Left cardiac atrium (tissue), 1 donor: ENCODE results near the gene GNAI3.

- PRO-cap, result no peak
Observed at GRCh38 chr1:109347285-109348200, 40.7 kb upstream of the MYBPHL start.

- PRO-cap, result no peak
Observed at GRCh38 chr1:109370660-109371377, 26.9 kb downstream of the SORT1 start.

DNA sequence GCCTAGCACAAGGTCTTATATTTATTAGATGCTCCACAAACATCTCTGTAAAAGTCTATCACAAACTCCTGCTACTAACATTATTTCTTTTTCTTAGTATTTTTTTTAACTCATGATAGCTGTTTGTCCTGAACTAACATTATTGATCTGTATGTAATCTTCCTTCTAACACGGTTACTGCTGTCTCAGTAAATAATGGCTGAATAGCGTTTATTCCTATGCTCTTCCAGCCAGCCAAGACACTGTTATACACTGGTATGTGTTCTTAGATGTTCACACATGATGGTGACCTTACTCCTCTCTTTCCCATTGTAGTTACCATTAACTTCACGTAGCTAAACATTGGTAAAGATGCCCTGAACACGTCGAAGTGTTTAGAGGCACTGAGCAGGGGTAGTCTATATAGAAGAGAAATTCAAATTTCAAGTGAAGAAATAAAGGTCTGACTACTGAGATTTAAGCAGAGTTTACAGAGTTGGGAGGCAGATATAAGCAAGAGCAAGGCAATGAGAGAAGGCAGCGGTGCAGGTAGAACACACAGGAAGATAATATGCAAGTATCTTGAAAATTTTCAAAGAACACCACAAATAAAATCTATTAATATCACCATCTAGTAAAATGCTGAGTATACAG lies 20.3 kb downstream of the SORT1 start:
- PRO-cap, result no peak

DNA sequence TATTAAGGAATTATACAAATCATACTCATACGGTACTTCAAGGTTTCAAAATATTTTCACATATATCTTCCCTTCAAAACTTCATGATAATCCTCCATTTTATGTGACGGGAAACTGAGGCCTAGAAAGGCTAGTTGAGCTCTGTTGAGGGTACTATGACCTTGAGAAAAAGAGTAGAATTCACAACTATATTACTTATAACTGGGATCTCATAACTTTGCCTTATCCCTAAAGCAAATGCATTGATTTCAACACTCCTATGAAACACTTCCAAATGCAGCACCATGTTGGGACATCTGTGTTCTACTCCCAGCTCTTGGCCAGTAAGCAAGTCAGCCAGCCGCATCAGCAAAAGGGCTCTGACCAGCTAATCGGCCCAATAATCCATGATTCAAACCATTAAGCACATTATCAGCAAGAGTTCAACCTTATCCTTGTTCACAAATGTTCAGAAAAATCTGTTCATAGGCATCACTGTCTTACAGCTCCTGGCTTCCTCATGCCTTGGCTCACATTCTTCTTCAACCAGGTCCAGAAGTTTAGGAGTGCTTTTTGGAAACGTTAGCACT lies 8.5 kb downstream of the SORT1 start:
- PRO-cap, result no peak

GRCh38 chr1:109546300-109546713 lies 2.1 kb upstream of the GNAI3 start:
- PRO-cap, result no peak

DNA sequence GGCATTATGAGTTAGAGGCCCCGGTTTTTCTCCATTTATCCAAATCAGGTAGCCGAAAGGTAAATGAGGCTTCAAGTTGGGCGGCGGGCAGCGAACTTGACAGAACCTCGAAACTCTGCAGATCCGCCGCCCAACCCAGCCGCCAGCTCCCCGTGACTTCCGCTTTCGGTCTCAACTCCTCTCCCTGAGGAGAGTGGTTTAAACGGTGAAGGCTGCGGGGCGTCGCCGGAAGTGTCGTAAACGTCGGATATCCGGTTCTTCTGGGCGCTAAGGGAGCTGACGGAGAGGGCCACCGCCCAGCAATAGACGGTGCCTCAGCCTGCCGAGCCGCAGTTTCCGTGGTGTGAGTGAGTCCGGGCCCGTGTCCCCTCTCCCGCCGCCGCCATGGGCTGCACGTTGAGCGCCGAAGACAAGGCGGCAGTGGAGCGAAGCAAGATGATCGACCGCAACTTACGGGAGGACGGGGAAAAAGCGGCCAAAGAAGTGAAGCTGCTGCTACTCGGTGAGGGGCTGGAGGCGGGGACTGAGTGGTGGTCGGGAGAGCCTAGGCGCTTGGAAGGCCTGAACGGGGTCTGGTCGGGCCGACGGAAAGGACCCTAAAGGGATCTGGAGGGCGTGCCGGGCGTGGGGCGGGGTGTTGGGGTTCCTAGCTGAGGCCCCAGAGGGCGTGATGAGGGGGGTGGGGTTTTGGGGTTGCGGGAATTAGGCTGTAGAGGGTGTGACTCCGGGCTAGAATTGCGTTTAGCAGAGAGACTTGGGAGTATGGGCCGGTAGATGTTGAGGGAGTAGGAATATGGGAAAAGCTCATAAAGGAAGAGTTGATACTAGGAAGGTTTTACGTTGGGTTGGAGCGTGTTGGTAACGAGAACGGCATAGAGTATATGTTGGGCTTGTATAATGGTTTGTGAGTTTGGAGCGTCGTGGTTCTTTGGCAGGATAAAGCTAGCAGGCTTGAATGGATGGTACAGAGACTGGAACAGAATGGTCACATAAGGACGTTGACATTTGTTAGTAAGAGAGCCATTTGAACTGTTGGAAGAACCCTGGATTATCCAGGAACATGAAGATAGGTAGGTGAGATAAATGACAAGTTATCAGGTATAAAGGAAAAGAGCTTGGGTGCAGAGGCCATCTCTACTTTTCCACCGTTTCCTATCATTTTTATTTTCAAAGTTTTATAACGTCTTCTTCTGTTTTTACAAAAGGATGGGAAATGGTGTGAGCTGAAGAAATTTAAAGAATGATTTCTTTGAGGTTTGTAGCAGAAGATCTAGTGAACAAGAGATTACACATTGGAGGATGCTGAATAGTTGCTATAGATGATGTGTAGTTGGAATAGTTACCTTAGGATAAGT lies at the start of gene GNAI3:
Gene GNAI3, plus strand, starts transcription at position 279 of the 1,355 bp plus-strand sequence.
- PRO-cap, result bidirectional peak, plus-strand start at position 314 of the sequence, minus-strand start at position 173 of the sequence

DNA sequence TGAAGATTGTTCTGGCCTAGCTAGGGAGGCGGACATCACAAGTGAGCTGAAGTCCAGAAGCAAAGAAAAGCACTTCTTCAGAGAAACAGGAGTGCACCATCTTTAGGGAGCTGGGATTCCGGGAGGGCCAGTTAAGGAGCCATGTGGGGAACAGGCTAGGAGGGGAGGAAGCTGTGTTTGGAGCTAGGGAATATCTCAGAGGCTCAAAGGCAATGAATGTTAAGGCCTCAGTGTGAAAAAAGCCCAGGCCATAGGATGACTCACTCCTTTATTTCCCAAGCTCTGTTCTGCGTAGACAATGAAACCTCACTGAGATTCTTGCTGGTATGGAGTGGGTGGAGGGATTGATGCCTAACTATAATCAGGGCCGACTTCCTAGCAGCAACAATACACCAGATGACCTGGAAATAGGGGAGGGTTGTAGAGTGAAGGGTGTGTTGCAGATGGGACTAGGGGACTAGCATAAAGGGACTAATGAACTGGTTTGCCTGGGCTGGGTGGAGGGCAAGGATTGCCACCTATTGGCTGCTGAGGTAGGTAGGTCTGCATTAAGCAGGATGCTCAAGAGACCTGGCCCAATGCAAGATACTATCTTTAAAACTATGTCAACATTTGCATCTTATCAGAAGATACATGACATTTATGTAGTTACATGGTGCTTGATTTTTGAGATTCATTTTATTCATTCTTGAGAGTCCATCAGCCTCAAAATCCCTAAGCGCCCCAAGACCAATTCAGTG lies 2.0 kb downstream of the GNAT2 start:
- PRO-cap, result no peak

GRCh38 chr1:109628494-109628937 lies 8.9 kb downstream of the AMPD2 start:
- PRO-cap, result no peak

DNA sequence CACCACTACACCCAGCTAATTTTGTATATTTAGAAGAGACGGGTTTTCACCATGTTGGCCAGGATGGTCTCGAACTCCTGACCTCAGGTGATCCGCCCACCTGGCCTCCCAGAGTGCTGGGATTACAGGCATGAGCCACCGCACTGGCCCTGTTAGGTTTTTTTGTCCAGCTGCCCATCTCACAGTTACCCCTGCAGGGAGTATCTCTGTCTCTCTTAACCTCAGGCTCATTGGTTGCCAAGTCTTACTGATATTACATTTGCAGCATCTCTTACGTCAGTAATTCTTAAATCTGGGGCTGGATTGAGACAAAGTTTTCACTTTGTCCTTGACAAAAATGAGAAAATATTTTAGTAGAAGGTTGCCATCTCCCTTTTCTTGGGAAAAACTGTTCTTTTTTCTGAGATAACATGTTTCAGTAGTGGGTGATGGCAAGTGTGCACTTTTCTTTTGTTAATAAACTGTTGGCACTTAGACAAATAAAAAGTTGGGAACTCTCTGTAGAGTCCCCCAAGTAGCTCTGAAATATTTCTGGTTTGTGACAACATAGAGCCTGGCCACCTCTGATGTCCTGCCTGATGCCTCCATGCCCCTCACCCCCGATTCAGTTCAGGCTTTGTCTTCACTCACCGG lies 7.2 kb downstream of the EPS8L3 start:
- PRO-cap, result no peak

DNA sequence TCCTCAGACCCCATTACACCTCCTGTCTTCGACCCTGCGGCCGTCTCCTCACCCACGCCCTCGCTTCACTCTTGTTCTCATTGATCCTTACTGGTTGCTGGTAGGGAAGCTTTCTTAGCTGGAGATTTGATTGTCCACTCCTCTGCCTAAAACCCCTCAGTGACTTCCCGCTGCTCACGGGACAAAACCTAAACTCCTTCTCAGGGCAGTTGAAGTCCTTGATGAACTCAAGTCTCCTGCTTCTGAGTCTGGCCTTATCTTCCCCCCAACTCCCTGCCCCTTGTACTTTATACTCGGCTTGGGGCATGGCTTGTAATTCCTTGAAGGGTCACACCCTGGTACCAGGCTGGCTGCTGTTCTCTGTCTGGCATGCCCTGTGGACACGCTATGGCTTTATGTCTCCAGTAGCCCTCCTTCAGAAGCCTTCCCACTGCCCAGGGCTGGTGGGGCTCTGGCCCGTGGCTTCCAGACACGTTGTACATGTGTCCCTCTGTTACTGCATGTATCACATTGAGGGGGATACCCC lies 2.4 kb upstream of the EPS8L3 start:
- PRO-cap, result no peak

DNA sequence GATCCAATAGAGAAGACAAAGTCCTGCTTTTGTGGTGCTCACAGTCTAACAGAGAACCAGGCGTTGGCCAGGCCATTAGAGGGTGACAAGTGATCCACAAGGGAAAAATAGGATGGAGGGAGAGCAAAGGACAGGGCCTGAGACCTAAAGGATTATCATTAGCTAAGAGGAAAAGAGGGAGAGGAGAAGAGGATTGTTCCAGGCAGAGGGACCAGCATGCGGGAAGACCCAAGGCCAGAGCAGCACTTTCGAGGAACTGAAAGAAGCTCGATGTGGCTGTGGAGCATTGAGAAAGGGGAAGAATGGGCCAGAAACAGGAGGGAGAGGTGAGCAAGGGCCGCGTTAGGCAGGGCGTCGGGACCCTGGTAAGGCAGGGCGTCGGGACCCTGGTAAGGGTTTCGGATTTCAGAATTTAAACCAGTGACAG lies 22.8 kb upstream of the CSF1 start:
- PRO-cap, result no peak

GRCh38 chr1:109898850-109899169 lies 11.8 kb upstream of the CSF1 start:
- PRO-cap, result no peak

DNA sequence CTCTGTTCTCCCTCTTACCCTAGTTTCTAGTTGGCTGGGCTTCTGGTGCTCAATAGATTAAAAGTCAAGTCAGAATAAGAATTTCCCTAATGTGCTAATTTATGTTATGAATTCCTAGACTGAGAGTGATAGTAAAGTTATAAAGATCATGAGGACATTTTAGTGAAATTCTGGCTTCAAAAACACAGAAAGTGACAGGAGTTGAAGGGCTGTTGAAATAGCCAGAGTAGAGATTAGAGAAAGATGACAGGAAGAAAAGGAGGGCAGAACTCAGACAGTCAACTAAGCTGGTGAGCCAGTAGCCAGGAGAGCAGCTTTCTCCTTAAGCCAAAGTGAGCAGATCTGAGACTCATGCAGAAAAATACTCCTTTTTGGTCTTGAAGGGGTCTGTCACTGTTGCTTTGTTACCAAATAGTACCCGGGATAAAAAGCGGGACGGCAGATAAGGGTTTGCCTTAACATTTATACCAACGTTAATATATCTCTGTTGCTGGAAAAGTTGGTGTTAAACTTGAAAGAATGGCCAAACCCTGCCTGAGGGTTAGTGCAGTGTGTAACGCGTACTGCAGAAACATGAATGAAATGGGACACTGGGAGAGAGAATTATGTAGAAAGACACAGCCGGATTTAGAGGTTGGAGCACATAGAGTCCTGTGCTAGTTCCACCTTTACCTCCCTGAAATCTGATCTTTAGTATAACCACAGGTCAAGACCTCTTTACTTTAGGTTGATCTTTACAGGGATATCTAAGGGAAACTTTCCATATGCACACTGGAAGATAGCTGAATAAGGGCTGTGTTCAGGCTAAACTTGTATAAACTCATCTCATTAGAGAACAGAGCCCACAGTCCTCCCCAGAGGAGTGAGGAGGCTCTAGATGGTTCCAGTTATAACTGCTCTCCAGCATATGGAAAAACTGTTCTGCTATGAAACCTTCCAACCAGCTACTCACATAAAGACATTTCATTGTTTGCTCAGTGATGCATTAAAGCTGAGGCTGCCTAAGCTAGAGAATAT lies 12.9 kb downstream of the AHCYL1 start:
- PRO-cap, result no peak

GRCh38 chr1:110023038-110023572 lies 11.3 kb upstream of the STRIP1 start:
- PRO-cap, result no peak

DNA sequence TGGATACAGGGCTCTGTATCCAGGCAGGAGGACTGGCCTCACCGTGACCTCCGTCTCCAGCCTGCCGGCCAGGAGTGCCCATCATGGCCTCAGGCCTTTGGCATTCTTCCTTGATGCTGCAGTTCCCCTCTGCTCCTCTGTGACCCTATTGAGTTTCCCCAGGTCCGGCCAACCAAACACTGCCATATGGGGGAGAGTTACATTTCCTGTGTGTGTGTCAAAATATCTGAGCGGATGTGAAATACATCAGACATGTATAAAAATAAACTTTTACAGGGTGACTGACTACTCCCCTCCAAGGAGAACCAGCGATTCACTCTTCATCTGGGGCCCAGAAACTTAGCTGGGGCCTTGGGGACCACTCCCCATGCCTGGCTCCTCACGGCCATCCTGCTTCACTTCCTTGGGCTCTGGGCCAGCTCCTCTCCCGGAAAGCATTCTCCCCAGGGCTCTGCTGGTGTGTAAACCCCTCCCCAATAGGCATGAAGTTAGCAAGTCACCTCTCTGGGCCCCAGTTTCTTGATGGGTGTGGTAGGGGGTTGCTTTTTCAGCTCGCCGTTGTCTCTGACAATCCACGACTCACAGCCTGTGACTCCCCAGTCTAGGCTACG lies 10.0 kb upstream of the UBL4B start:
- PRO-cap, result no peak

DNA sequence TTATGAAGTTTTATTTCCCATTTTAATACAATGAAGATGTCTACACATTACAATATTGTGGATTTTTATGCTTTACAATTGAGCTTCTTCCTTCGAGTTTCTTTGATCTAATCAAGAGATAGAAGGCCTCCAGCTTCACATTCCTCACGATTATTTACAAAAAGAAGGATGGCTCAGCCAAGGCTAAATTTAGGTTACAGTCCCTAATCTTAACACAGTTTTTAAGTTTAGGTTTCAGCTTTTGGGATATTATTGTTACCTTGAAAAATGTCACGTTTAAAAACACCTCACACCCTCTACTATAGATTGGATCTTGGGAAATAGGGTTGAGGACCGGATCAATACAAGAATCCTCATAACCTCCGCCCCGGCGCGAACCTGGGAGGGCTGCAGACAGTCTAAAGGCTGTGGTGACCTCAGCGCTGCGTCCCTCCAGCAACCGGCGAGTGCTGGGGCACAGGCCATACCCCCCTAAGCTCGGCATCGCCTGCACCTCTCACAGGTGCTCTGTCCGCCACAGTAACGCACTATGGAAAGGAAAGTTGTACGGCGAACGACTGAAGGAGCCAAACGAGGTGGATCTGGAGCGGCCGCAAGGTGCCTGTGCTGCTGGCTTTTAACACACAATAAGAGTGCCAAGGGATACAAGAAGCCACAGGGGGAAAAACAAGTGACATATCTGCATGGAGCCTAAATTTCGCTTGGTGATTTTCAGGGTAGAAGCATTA lies 1.6 kb upstream of the RBM15 start:
- PRO-cap, result no peak

DNA sequence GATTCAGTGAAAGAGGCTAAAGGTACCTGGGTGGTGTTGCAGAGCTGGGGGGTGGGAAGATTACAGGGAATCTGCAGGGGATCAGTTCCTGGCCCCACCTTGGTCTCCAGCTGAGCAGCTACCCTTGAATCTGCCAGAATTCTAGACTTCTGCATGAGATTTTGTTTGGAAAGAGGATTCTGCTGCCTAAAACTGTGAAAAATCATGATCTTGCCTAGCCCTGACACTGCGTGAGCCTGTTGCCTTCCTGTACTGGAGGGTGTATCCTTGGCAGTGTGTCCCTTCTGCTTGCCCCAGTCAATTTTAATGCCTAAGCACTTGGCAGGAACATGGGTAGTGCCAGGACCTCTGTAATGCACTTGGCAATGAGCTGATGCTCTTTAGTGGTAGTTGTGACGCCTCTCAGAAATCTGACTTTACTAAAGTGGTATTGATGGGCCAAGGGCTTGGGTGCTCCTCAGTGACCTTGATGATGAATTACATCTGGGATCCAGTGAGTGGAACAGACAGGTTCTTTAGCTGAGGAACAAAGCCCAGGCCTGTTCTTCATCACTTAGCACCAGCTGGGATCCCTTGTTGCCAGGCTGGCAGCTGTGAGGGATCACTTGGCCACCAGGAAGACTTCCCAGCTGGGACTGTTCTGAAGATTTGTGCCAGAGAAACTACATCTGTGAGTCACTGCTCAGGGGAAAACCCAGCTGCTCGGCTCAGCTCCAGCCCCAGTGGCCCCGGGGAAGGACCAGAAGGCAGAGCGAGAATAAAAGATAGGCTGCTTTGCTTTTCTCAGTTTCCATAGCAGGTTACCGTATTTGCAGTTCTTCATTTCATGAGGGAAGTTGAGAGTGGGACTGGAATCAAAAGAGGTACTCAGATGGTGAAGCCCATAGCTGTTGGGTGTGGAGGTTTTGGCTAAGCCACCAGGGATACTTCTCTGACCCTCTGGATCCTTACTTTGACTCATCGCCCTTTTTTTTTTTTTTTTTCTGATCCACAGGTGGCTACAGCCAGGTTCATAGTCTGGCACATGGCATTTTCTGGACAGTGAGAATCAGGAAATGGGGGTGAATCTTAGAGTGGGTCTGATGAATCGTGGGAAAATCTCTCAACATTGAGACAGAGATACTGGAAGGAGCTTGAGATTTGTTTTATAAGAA lies 28.5 kb upstream of the KCNA2 start:
- PRO-cap, result no peak

GRCh38 chr1:110873421-110874143 lies 634 bp downstream of the CD53 start:
- PRO-cap, result no peak

DNA sequence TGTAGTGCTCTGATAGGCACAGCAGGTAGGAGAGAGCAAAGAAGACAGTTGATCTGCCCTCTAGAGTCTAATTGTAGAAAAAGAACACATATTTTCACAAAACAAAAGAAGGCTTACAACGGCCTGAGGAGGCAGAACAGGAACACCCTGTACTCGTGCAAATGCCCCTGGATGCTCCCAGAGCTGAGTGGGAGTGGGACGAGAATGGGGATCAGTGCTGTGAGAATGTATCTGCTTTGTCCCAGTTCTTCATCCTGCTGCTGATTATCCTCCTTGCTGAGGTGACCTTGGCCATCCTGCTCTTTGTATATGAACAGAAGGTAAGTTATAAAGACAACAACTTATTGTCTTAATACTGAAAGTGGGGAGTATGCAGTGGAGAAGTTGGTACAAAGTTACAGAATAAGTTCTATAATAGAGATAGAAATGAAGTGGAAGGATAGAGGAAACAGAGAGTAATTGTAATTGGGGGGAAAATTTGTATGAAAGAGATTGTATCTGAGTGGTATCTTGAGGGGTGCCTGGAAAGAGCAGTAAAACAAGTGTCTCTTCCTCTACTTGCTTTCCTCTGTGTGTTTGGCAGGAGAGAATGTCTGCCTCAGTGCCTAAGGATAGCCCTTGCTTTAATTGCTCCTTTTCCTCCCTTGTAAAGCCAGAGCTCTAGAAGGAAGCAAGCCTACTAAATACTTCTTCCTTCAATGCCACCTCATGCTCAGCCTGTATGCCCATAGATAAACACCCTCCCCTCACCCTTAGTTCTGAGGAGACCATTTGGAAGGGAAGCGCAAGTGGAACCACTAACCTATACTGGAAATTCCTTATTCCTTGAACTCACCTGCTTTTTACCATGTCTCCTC lies 21.4 kb downstream of the CD53 start:
- PRO-cap, result no peak

DNA sequence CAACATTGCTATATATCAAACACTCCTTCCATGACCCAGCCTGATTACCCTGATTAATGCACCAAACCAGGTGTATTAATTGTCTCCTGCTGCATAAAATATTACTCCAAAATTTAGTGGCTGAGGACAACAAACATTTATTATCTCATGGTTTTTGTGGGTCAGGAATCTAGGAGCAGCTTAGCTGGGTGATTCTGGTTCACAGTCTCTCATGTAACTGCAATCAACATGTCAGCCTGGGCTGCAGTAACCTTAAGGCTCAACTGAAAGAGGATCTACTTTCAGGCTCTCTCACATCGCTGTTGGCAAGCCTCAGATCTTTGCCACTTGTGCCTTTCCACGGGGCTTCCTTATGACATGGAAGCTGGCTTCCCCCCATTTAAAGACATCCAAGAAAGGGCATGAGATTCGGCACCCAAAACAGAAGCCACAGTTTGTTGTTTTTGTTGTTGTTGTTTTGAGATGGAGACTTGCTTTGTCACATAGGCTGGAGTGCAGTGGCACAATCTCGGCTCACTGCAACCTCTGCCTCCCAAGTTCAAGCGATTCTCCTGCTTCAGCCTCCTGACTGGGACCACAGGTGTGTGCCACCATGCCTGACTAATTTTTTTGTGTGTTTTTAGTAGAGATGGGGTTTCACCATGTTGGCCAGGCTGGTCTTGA lies 27.1 kb downstream of the CD53 start:
- PRO-cap, result no peak